Occipital lobe (tissue), 2 donors: Measurements from ENCODE around the gene XRN1.

DNA sequence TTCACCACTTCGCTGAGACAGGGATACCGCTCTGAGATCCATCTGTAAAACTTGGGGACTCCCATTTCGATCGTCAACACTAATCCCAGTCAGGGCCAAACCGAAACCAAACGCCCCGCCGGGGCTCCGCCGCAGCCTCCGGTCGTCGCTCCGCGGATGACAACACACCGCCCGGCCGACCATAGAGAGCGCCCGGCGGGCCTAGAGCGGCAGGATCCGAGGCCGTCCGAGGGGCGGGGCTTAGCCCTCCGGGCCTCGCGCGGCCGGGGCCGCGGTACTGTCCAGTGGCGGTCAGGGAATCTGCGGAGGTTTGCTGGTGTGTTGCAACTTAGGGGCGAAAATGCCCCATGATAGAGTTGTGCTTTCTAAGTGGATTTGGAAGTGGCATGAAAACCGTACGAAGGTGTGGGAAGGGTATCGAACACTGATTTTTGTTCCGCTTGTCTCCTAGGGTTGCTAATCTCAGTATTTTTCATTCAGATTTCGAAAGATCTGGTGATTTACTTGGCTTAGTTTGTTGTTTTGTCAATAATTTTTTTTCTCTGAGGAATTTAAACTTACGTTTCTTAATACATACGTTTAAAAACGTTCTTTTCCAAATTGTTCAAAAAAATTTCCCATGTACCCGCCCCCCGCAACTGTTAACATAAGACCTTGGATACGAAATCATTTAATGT is at the start of gene XRN1:
XRN1 (minus strand) TSS at position 158 of the 677 bp plus-strand sequence.
- RAMPAGE, long total RNA, result start-site peak on the minus strand centred at position 135 of the sequence, 54 bp wide, 937 and 416 reads in 2 replicates

GRCh38 chr3:142507199-142508196 is 59.7 kb upstream of the XRN1 start:
- RAMPAGE, long total RNA, result no peak

DNA sequence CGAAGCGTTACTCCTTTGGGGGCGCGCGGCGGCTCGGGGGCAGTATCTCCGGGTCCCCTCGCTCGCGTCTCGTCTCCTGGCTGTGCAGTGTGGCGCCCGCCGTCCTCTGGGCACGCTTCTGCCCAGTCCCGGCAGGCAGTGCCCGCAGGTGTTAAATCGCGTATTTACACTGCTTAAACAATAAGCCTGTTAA is 268 bp downstream of the PLS1 start:
- RAMPAGE, long total RNA, result no peak

- RAMPAGE, long total RNA, result no peak
Observed at GRCh38 chr3:142820945-142821236, 68.0 kb downstream of the PCOLCE2 start.

- RAMPAGE, long total RNA, result no peak
Observed at GRCh38 chr3:144502263-144502821, 530.7 kb downstream of the DIPK2A start.

DNA sequence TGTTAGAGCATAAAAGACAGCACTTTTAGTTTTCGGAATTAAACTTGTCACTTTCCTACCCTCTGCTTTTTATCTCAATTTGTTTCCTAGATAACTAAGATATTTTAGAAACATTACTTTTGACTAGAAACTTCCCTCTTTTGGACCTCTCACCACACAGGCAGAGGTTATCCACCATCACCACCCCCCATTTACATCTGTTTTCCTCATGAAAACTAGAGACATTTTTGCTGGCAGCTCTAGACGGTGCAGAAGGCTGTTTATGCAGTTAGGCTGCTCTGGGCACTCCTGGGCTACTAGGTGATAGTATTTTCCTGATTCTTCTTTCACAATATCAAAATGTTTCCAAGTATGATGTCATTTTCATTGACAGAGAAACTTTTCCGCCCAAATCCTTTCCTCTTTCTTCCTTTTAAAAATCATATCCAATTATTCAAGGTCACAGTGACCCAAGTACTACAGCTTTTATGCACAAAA is 67.1 kb downstream of the PLOD2 start:
- RAMPAGE, long total RNA, result no peak

DNA sequence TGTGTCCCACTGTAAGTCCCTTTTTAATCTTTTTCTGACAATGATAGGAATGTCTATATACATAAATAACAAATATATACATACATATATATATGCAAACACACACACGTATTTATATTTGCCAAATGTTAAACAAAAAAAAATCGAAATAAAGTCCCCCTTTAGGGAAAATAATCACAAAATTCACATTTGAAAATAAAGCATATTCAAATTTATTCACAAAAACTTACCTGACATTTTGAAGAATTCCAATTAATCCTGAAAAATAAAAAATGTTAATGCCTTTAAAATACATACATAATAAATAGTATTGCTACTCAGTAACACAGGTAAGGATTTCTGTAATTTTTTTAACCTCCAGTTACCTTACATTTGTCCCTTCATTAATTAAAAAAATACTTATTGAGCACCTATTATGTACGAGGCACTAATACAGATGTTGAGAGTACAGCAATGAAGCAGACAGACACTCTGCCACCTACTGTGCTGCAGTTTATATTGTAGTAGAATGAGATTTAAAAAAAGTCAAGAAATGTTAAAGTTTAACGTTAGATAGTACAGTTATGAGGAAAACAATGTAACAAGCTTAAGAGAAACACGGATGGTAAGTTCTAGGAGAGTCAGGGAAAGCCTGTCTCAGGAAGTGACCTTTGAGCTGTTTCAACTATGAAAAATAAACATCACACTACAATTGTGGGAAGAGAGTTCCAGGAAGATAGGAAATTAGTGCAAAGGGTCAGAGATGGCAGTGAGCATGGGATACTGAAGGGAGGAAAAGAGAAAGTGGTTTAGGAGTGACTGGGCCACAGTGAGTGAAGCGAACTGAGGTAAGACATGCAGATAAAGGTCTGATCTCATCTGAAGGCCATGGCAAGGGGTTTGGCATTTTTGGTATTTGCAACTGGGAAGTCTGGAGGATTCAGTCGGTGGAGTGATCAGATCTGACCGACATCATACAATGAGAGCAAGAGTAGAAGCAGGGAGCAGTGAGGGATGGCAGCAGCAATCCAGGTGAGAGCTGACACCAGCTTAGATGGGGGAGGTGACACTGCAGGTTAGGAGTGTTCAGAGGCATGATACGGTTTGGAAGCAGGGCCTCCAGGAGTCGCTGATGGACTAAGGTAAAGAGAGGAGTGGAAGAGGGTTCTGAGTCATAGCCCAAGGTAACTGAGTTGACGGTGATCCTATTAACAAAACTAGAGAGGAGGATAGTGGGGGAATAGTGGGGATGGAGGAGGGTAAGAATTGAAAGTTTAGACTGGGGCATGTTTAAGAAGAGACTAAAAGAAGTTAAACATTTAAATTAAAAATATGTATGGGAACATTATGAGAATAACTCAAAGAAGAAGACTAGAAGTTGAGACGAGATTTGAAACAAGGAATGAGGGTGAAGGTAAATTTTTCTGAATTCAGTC is 28.6 kb downstream of the PLSCR4 start:
- RAMPAGE, long total RNA, result no peak

DNA sequence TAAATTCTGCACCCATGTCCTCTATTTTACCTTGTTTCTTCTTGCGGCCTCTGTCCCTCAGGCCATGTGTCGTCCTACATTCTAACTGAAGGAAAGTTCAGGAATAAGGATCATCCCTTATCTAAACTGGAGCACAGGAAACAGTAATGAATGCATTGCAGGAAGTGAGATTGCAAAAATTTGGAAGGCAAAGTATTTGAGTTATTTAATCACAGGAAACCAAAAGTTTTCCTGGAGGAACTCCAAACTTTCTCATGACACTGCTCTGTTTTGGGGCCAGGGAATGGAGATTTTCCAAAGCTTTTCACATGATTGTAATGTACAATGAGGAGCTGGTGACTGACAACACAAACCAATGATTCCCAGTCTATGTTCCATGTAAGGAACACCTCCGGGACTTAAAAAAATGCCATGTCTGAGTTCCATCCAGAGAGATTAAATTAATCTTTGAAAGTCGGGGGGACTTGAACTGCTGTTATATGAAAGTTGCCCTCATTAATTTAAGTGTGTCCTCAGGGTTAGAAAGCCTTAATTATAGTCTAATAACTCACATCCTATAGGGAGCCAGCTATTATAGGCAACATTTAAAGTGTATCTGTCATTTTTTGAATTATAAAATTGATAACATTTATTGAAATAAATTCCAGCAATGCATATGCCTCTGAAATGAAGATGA is 57.9 kb upstream of the PLSCR4 start:
- RAMPAGE, long total RNA, result no peak

GRCh38 chr3:146472687-146473199 is 3.4 kb upstream of the PLSCR2 start:
- RAMPAGE, long total RNA, result no peak

DNA sequence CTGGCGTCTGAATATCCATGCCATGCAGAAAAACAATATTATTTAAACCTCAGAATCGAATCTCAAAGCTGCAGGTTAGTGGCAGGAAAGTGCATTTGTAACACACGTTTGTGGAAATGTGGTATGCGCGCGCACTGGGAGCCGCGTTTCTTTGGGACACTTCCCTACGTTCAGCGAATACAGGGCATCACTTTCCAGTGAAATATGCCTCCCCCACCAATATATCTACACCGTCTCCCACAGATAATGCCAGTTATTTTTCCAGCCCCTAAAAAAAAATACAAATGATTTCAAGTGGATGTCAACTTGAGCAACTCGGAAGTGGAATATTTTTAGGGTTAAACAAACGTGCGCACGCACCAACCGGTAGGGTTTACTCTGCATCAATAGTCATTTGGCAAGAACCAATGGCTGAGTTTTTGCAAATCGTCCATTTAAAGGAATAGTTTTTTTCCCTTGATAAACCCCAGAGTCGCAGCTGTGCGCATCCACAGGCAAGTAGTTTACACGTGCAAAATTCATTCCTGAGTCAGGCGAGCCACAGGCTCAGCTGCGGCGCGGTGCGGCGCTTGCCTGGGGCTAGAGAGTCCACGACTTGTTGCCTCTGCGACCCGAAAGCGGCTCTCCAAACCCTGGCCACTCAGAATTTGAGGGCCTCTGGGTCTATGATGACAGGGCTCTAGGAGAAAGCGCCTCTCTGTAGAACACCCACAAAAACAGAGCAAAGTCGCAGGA is 36.9 kb downstream of the ZIC4 start:
- RAMPAGE, long total RNA, result no peak

DNA sequence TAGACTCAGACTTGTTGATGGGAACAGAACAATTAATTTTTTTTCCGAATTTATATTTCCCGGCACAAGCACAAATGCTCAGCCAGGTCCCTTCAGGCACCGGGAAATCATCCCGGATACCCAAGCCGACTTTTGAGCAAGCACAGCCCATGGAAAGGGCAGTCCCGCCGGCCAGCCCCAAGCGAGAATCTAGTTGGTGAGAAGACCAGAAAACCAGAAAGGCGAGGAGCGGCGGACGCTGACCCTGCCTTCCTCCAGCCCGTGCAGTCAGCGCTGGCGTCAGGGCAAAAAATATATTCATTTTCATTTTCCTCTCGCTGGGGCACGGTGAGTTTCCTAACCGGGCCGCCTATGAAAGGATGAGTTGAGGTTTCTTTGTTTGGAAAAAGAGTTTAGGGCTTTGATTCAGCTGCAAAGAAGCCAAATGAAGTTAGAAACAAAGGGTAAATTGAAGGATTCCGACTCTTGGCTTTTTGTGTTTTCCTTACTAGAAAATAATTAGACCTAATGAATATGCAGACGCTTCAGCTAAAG is 883 bp upstream of the ZIC4 start:
- RAMPAGE, long total RNA, result no peak

- RAMPAGE, long total RNA, result no peak
Observed at GRCh38 chr3:147410559-147411375, 1.6 kb downstream of the ZIC1 start.

DNA sequence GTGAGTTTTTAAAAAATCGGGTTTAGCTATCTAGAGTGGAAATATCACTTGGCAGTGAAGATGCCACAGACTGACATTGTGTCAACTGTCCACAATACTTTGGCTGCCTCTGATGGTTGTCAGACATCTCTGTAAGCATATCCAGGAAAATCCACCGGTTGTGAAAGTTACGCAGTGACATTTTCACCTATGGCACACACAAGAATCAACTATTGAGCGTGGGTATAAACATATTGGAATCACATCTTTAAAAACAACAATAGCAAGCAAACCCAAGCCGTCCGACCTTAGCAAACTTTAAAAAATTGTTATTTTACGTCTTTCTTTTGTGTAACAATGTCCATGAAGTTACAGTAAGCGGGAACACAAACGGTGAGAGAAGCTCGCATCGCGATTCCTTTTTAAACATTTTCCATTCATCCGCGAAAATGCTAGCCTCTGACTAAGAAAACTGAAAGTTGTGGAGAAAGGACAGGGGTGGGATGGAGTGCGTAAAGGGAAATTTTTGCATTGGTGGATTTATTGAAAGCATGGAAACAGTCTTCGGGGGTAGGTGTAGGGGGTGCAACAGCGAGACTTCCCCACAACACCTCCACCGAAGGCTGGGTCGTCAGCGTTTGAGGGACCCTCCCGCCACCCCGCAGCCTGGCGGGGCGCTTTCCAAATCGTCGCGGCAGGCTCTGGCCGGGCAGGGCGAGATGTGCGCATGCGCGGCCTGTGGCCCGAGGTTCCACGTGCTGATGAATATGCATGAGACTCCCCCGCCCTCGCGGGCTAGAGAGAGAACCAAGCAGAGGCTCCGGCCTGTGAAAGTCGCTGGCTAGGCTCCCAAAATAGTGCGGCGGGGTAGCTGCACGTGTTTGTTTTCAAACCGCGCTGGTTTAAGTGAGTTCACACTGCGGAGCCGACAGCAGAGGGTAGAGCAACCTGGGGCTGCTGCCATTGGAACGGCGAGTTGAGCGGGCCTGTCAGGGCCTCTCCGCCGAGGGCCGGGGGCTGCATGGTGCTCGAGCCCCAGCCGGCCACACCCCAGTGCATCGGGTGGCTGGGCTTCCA is 9.7 kb downstream of the ZIC1 start:
- RAMPAGE, long total RNA, result no peak

DNA sequence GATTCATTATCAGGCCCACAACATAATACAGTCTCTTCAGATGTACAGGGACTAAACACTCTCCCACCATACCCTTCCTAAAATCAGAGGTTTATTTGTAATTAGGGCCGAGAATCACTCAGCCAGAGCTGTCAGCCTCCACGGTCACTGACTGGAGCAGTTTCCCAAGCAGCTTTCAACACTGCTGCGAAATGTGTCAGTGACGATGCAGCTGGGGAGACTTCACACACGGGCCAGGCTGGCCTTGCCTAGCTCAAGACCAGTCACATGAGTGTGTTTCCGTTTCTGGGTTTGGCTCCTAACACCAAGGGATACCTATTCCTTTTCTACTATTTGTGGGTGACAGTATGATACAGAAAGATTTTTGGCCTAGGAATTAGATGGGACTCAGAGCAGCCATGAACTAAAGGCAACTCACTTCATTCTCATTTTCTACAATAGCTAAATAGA is 272.0 kb downstream of the ZIC1 start:
- RAMPAGE, long total RNA, result no peak

DNA sequence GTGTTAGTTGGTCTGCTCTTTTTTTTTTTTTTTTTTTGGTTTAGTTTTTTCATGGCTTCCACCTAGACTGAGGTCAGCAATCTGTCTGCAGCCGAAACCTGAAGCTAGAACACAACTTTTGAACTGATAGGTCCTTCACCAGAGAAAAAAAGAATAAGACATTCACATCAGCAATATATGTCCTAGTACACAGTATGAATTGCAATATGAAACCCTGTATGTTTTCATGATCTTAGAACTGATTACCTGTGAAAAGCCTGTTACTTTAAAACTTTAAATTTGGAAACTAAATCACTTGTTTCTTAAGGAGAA is 323.7 kb downstream of the ZIC1 start:
- RAMPAGE, long total RNA, result no peak

DNA sequence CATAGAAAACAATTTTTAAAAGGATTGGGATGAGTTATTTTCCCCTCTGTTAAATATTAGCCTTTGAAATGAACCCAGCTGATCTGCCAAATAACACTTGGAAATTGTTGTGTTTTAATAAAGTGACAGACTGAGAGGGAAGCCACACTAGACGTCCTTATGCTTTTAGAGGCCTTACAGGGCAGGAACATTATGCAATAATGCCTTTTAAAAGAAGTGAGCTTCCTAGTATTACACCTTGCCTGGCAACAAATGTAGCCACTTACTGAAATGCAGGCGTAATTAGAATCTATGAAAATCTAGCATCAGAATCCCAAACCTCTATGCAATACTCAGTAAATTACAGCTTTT is 20.2 kb downstream of the AGTR1 start:
- RAMPAGE, long total RNA, result no peak

GRCh38 chr3:148856362-148857413 is 8.4 kb upstream of the CPA3 start:
- RAMPAGE, long total RNA, result no peak

GRCh38 chr3:148915048-148915495 is 50.0 kb downstream of the CPA3 start:
- RAMPAGE, long total RNA, result no peak

DNA sequence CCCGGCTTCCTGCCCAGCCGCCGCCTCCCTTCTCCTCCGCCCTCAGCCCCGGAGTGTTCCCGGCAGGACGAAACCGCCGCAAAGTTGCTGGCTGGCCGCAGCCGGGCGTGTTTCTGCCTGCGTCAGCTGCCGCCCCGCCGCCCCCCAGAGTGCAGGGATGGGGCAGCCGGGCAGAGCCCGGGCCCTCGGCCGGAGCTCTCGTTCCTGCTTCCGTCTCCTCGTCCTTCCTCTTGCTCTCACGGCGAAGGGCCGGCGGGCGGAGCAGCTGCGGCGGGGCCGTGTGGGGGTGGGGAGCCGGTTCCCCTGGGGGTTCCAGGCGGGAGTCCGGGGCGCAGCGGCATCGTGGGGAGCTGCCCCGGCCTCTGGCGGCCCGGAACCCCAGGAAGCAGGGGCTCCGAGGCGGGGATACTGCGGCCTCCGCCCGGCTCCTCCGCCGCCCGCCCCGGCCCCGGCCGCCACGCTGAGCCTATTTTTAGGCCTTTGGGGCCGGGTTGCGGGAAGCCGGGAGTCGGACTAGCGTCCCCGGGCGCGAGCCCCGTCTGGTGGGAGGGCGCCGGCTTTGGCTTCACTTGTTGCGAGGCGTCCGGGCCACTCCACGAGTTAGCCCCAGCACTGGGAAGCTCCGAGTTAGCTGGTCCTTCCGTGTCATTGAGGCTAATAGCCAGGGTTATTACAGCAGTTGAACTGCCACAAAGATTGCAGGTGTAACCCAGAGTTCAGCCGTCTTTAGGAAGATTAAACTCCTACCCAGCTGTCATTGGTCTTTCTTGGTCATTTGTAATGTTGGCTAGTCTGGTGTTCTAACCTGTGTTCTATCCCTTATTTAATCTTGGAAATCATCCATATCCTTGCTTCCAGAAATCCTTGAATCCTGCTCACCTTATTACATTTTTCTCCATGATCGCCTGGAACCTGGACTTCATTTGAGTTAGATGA is 613 bp downstream of the GYG1 start:
- RAMPAGE, long total RNA, result no peak

GRCh38 chr3:149011649-149012176 is 20.4 kb downstream of the GYG1 start:
- RAMPAGE, long total RNA, result no peak